Endodermal cell (in vitro differentiated cells): ENCODE measurements around a stretch of chr6.

DNA sequence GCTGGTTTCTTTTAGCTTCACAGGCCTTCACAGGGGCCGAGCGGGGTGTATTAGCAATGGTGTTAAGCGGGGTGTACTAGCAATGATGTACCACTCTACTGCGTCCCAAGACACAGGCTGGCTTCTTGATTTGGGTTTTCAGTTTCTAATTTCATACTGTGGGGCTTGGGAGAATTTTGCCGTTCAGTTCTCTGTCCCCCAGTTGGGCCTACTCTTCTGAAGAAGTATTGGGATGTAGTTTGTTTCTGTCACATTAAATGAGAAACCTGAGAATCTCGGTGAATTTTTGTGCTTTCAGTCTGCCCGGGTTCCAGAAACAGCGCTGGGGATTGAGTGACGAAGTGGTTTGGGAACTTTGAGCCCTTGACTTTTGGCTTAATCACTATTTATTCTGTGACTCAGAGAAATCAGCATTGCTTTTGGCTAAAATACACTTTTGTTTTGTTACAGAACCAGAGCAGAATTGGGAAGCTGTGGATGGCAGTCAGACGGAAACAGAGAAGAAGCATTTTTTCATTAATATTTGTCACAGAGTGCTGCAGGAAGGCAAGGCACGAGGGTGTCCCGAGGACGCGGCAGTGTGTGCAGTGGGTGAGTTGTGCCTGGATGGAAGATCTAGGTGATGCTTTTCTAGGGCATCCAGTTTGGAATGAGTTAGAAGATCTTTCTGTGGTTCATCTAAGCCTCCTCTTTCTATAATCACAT, 74.0 kb downstream of the IGF2R start:
- PRO-cap, result no peak

DNA sequence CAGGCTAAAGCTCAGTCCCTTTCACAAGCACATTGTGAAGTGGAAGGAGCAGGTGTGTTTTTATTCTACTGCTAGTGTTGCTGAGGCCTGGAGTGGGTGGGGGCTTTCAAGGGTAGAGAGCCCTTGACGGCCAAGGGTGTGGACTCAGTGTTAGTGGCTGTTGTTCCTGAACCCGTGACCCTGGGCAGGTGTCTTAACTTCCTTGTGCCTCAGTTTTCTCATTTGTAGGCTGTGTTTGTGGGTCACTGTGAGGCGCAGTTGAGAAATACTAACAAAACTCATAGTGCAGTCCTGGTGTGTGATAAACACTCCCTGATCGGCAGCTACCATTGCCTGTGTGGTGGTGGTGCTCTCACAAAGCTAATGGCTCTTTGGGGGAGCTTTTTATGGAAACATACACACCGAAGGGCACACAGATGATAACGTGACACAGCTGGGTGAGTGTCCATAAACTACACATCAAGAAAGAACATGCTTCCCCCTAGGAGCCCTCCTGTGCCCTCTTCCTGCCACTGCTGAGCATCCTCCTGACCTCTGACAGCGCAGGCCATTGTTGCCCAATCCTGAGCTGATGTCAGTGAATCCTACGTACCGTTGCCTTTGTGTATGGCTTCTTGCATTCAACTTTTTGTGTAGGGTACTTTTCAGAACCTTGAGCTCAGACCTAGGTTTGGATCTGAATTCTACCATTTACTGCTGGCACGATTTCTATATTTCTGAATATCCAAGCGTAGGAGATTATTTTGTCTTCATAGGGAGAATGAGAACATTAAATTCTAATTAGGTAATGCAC, 65.9 kb upstream of the SLC22A1 start:
- PRO-cap, result no peak

GRCh38 chr6:160102434-160102746, 19.2 kb upstream of the SLC22A1 start:
- PRO-cap, result no peak

- PRO-cap, result no peak
Observed at GRCh38 chr6:160258367-160258706, 284 bp downstream of the SLC22A2 start.

DNA sequence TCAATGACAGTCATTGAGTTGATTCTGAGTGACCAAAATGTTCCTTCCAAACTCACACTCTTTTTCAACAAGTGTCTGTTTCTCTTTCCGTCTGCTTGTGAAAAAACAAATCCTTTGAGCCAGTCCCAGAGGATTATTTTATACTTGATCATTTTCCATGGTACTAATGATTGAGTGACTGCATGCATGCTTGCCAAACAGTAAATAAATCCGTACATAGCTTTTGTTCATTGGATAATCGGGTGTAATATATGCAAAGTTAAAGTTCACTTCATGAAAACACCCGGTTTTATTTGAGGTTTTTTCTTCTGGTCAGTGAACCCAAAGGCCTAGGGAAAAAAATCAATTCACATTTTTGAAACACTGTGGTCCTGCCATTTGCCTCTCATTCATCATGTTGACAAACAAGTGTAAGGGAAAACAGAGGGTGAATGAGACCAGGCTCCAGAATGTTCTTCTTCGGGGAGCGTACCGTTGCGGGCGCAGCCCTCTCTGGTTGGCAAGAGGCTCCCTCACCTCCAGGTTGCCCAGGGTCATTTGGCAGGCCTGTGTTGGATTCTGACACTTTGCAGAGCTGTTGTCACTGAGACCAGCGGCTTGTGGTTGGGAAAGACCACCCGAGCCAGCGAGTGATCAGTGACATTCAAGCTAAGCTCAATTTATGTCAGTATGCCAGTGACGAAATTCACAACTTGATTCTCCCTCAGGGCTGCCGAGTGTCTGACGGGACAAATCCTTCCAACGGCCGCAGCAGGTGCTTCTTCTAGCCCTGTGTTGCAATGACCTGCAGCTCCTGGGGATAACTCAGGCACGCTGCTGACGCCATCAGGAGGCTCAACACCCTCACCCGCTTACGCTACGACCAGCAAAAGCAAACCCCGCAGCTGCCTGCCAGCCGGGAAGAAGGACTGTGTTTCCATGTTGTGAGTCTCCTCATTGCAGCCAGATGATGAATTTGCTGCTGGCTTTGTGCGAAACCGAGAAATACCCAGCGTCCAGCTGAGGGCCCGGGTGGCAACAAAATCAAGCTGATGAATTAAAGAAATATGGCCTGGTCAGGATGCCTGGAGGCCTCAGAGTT, 16.8 kb upstream of the SLC22A2 start:
- PRO-cap, result no peak

DNA sequence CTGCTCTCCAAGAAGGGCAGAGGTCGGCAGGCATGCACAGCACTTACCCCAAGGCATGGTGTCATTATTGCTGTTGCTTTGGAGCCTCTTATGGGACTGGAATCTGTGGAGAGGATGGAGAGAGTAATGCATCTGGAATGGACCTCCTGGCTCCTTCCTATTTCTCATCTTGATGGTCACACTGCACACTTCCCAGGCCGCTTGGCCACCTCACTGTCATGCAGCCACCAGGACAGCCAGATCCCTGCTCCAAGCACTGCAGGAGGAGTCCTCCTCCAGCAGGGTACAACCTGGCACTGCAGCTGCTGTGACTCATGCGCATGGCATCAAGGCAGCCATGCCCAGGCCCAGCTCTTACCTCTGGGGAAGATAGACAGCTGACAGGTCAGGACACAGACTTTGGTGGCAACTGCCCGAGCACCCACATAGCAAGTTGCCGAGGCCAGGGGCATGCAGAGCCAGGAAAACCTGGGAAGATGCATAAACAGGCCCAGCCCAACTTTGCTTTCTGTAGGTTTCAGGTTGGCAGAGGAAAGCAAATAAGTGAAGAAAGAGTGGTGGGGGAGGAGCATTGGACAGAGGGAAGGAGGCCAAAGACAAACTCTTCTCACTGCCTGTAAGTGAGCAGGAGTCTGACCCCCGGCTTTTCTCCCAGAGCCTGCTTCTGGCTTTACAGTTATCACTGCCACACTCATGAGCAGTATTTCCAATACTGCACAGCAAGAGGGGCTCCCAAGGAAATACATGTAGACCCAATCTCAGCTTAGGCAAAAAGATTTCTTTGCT, 38.7 kb downstream of the SLC22A3 start:
- PRO-cap, result no peak

GRCh38 chr6:160444905-160445616, 96.9 kb downstream of the SLC22A3 start:
- PRO-cap, result no peak

GRCh38 chr6:160709045-160709482, 7.0 kb downstream of the PLG start:
- PRO-cap, result no peak

GRCh38 chr6:160926690-160927069, 64.9 kb upstream of the MAP3K4 start:
- PRO-cap, result no peak

GRCh38 chr6:160978106-160978637, 13.4 kb upstream of the MAP3K4 start:
- PRO-cap, result no peak

- PRO-cap, result no peak
Observed at GRCh38 chr6:161079917-161080870, 88.6 kb downstream of the MAP3K4 start.

GRCh38 chr6:161098162-161098544, 106.6 kb downstream of the MAP3K4 start:
- PRO-cap, result no peak

DNA sequence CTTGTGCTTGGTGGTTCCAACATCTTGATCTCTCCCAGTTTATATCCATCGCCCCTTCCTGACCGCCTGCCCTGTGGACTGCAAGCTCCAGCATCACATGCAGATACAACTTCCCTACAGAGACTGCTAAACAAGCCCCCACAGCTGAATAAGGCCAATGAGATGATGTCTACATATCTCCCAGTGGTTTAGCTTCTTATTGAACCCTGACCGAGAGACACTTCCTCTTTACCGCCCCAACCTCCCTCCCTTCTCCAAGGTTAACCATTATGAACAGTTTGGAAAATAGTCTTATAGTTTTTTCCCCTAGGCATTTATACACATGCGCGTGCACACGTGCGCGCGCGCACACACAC, 103.8 kb downstream of the AGPAT4 start:
- PRO-cap, result no peak

DNA sequence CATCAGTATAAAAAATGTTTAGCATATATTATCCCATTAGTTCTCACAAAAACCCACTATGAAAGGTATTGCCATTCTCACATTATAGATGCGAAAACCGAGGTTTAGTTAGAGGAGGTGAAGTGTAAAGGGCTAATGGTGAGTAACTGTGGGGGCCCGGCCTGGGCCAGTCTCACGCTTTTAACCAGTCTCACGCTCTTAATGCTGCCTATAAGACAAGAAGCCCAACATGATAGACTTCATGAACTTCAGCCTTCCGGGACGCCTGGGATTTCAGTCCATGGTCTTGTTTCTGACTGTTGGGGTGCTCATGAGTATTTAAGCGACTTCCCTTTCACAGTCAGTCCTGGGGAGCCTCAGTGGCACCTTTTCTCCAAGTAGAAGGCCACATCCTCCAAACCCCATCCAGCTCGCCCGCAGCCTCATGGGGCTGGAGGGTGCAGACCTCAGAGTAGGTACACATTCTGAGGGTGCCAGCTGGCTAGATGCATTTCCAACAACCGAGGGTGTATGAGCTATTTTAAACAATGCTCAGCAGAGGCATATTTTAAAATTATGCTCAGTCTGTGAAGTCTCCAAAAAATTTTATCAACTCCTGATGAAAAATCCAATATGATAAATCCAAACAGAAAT, 31.7 kb downstream of the AGPAT4 start:
- PRO-cap, result no peak

DNA sequence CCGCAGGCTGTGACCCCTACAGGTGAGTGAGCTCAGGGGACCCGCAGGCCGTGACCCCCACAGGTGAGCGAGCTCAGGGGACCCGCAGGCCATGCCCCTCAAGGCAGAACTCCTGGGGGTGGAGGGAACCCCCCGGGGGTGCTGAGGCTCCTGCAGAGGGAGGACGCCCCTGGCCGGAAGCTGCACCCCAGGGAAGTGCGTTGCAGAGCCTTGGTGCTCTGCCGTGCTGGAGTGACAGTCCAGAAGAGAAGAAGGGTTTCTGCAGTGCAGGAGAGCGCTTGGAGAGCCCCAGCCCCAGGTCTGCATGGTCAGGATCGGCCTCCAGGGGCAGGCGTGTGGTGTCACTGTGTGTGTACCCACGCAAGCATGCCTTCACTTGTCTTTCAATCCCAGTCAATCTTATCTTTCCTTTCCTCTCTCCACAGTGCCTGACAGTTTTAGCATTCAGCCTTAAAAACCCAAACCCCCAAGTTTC, 101.2 kb upstream of the AGPAT4 start:
- PRO-cap, result no peak

- PRO-cap, result no peak
Observed at GRCh38 chr6:161406583-161407044, 132.8 kb upstream of the AGPAT4 start.

DNA sequence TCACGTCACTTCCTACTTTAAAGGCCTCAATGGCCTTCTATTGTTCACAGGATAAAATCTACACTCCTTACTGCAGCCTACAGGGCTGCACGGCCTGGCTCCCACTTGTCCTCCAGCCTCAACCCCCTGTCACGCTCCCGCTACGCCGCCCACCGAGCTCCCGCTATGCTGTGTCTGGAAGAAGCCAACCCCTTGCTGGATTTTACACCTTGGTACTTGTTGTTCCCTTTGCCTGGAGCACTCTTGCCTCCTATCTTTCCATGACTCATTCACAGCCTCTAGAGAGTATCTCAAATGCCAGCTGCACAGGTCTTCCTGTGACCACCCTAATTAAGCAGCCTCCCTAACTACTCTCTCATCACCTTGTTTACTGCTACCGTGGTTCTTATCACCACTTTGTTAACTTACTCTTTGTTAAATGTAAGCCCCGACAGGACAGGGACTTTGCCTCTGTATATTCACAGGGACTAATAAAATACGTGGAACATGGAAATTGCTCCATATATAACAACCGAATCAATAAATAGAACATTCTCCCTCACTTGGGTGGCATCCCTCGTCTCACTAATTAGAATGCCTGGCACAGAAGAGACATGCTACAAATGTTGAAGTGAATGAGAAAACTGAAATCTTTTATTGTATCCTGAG, 259.8 kb downstream of the PRKN start:
- PRO-cap, result no peak

GRCh38 chr6:162660441-162660906, 67.1 kb downstream of the PRKN start:
- PRO-cap, result no peak

DNA sequence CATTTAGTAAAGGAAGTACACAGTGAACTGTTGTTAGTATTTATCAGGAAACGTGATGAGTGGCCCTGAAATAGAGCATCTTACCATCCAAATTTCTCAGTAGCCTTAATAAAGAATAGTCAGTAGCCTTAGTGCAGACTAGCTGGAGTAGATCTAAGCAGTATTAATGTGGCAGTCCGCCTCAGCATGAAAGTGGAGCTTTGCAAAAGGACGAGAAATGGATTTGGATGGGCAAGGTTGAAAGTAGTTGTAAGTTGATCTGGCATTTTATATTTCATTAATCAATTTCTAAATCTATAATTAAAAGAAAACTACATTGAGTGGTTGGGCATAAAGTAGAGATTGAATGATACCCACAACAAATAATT, 205.4 kb upstream of the QKI start:
- PRO-cap, result no peak

DNA sequence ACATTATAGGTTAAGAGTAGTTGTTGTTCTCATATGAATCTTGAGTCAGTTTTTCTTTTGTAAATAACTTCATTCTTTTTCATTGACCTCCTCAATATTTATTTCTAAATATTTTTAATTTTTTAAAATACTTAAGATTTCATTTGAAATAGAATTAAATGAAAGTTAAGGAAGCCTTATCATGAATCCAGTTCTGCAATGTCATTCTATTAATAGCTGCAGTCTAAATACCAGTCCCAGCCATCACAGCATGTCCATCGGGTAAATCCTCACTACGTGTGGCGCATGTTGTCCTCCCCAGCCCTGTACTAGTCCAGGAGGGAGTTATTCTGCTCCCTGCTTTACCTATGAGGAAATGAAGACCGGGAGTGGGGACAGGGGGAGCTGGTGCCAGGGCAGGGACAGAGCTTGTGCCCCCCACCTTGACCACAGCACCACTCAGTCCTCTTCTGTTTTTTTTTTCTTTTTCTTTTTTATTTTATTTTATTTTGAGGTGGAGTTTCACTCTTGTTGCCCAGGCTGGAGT, 125.1 kb upstream of the QKI start:
- PRO-cap, result no peak